ENCODE results near the genes DDX4 and GPBP1.

DNA sequence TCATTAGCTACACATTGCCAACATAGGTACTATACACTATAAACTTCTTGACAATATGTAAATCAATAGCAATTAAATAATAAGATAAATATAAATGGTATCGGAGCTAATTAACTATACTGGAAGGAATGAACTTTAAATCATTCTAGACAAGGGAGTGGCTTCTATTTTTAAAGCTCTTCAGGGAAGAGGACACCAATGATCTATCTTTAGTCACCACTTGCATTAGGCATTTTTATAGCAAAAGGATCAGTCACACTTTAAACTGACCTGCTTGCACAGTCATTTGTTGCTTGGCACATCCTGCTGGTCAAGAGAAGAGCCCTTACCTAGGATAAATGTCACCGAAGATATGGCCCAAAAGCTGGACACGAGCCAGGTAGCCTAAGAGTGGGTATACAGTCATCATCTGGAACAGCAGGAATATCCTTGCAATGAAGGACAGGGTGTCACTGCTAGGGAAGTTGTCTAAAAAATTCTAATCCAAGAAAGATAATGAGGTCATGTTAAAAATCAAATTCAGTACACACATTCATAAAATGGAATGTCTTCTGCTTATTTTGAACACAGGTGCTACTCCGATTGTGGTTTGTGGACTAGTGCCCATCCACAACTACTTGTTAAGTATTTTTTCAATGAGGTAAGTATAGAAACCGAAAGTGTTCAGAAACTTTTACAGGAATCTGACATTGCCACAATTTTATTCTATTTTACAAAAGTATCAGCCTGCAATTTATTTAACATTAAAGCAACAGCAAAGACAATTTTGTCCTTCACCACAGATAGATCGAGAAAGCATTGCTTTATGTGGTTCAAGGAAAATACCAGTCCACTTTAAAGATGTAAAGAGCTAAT, 78.5 kb downstream of the SLC38A9 start:
- PRO-cap, 3 experiments = peak in 2 of 3 experiments; most common plus-strand start position 289 of the sequence (in 1)
- RAMPAGE, long total RNA = no peak
- RRBS, 2 experiments = no CpG with 5 or more reads among the region's 6 CpGs

DNA sequence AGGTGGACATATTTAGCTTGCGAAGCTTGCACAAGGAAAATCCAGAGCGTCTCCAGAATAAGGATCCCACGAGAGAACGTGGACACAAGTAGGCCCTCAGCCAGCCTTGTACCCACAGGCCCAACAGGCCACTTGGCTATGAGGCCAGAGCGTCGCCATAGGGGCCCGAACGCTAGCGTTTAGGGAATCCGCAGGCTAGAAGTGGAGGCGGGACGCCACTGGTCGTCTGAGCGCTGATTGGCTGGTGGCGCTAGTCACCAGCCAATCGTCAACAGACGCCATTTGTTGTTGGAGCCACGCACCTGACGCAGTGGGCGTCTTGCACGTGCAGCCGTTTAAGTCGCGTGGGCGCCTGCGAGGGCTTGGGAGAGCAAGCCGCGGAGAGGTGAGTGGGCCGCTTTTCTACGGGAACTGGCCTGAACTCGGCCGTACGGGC, at the start of gene DDX4:
DDX4 (plus strand) TSS at position 345 of the 436 bp plus-strand sequence.
- PRO-cap, 3 experiments = no peak in any of the 3 experiments
- RAMPAGE, long total RNA = no peak
- RRBS, 2 experiments = no CpG with 5 or more reads among the region's 33 CpGs

DNA sequence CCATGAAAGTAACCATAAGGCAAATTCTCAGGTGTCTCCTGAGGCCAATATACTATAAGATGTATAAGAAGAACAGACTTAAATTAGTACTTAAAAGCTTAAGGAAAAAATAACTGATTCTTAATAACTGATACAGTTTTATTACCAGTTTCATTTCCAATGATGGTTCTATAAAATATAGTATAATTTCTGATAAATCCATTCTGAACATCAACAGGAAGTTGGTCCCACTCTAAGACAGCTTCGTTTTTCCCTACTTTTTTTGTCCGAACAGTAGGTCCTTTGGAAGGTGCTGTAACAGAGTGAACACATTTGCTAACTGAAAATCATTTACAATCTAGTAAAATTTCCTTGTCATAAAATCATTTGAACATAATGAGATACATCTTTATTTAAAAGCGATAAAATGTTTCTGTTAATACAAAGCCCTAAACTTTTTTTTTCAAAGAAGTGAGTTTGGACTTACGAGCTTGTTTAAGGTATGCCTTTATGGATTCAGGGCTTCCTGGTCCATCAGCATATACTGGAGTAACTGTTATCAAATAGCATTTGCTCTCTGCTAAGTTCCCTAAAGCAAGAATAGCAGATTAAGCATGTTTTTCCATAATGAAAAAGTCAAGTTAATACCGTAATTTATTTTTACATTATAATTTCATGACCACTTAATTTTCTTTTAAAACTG, 42.8 kb downstream of the IL6ST start:
- PRO-cap, 3 experiments = no peak in any of the 3 experiments
- RAMPAGE, long total RNA = no peak
- RRBS, 2 experiments = no CpG with 5 or more reads among the region's 5 CpGs

DNA sequence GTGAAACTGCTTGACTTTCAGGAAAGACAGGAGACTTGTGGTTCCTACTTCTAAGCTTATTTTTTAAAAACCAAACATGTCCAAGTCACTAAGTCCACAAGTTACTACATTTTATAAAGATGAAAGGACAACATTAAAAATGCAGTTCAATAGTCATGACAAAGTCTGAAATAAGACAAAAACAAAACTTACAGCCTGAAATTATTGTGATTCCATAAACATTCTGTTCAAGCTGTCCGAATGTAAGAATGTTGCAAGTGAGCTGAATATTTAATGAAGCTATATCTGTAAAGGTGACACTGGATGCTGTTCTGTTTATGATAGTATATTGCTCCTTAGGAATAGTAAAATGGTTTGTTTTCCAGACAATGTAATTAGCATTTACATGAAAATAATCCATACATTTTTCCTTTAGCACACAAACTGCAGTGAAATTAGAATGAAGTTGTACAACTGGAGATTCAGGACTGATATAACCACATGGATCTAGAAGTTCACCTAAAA, 25.4 kb downstream of the IL6ST start:
- PRO-cap, 3 experiments = no peak in any of the 3 experiments
- RAMPAGE, long total RNA = no peak
- RRBS, 2 experiments = no CpG with 5 or more reads among the region's 1 CpG

GRCh38 chr5:55992721-55993424, 1.9 kb downstream of the IL6ST start:
- PRO-cap, 3 experiments = no peak in any of the 3 experiments
- RAMPAGE, long total RNA = no peak
- RRBS, 2 experiments = no CpG with 5 or more reads among the region's 8 CpGs

DNA sequence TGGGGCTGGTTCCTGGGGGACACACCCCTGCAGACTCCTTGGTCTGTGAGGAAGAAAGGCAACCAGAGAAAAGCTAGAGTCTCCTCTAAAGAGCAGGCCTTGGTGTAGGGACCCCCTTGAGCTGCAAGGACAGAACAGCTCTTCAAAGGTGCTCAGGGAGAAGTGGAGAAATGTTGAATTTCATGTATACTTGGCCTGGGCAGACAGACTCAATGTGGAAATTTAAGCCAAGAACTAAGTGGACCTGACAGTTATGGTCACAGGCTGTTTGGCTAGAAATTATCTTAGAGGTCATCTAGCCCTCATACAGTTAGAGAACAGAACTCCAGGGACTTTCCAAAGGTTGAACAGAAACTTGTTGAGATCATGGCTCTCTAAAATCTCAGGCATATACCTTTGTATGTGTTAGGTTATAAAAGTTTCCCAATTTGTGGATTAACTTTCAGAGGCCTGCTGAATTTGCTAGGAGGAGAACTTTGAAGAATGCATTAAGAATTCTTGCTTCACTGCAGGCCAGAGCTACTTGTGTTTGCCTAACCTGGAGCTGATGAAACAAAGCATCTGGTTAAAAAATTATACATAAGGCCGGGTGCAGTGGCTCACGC, 35.1 kb upstream of the IL6ST start:
- PRO-cap, 3 experiments = no peak in any of the 3 experiments
- RAMPAGE, long total RNA = no peak
- RRBS, 2 experiments = no CpG with 5 or more reads among the region's 2 CpGs

DNA sequence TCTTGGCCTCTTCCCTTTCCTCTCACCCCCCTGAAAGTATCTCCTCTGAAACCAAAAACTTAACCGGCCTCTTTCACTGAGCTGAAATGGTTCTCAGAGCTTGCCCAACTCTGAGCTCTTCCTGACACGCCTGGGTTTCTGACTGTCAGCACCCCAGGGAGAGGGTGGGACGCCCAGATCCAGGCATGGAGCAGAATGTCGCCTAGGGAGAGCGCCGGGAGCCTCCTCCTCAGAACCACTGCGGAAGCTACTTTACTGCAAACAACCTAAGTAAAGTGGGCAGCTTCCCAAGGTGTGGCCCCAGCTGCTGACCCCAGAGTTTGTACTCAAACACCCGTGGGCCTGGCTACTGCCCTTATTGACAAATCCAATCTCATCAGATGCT, 226.2 kb upstream of the MAP3K1 start:
- PRO-cap, 3 experiments = no peak in any of the 3 experiments
- RAMPAGE, long total RNA = no peak
- RRBS, 2 experiments = no CpG with 5 or more reads among the region's 8 CpGs

DNA sequence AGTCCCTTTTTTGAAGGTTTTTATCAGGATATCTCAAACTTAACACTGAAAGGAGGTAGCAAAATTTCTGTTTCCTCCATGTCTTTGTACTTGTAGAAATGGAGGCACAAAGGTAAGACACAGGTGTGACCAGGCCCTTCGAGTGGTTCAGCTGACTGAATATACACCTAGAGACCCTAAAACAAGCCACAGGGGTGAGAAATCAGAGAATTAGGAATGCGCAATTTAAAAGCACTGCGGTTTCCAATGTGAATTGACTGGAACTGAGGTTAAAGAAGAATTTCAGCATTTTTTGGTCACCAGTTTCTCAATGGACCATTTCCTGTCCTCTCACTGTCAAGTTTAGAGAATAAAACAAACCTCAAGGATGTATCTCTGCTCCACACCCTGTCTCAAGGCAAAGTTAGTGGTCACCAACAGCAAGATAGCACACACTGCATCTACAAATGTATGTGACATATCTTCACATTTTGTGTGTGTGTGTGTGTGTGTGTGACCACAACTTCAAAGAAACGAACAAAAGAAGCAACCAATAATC, 143.8 kb upstream of the MAP3K1 start:
- PRO-cap, 3 experiments = no peak in any of the 3 experiments
- RAMPAGE, long total RNA = no peak
- RRBS, 2 experiments = no CpG with 5 or more reads among the region's 4 CpGs

GRCh38 chr5:56686139-56687257, 128.9 kb upstream of the MAP3K1 start:
- PRO-cap, 3 experiments = no peak in any of the 3 experiments
- RAMPAGE, long total RNA = no peak
- RRBS, 2 experiments = no CpG with 5 or more reads among the region's 6 CpGs

DNA sequence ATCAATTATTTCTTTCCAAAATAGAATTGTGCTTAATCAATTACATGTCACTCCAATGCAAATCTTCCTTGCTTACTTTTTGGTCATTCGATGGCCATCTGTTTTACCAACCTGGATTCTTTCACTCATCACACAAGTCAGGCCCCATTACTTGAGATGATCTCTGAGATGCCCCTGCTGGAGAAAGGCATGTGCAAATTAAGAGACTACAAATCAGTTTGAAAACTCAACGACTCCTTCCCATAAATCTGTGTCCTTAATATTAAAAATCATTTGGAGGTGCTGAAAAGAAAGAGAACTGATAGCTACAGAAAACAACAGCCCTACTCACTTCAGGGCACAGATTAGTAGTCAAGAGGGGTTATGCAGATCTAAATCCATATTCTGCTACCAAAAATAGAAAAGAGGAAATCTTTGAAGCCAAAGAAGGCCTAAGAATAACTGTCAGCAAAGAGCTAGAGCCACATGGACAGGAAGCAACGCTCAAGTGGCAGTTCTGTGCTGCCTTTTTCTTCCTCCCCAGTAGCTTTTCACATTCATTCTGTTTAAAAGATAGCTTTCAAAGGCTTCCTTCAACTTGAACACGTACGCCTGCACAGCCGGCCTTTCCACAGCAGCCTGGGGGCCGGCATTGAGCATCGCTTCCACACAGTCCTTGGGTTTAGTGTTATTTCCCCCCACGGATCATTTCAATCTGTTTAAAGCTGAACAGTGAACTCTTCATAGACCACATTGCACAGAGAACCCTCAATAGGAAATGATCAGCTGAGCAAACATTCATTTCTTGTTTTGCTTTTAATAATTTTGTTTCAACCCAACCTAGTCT, 79.3 kb upstream of the MAP3K1 start:
- PRO-cap, 3 experiments = no peak in any of the 3 experiments
- RAMPAGE, long total RNA = no peak
- RRBS, 2 experiments = no CpG with 5 or more reads among the region's 9 CpGs

GRCh38 chr5:56910150-56910934, 946 bp downstream of the SETD9 start:
- PRO-cap, 3 experiments = peak in 1 of 3 experiments; most common plus-strand start chr5:56910548 (in 1); most common minus-strand start chr5:56910476 (in 1)
- RAMPAGE, long total RNA = no peak
- RRBS, 2 experiments = 2% methylated on average over 16 of the region's 32 CpGs

- PRO-cap, 3 experiments = no peak in any of the 3 experiments
- RAMPAGE, long total RNA = no peak
- RRBS, 2 experiments = no CpG with 5 or more reads among the region's 20 CpGs
Measured at GRCh38 chr5:57172240-57173122, 1.4 kb upstream of the GPBP1 start.

GRCh38 chr5:57173806-57174243, at the start of gene GPBP1:
Gene GPBP1, plus strand, starts transcription at chr5:57174059.
- PRO-cap, 3 experiments = peak in 3 of 3 experiments; most common plus-strand start chr5:57174059 (in 3); most common minus-strand start chr5:57173957 (in 1)
- RAMPAGE, long total RNA = start-site peak on the plus strand at chr5:57174053-57174086, 944 and 348 reads in 2 replicates
- RRBS, 2 experiments = under 1 to 1% methylated on average over 7 of the region's 33 CpGs

- PRO-cap, 3 experiments = no peak in any of the 3 experiments
- RAMPAGE, long total RNA = no peak
- RRBS, 2 experiments = no CpG with 5 or more reads among the region's 6 CpGs
Measured at GRCh38 chr5:57566794-57567388, 84.3 kb upstream of the ACTBL2 start.

DNA sequence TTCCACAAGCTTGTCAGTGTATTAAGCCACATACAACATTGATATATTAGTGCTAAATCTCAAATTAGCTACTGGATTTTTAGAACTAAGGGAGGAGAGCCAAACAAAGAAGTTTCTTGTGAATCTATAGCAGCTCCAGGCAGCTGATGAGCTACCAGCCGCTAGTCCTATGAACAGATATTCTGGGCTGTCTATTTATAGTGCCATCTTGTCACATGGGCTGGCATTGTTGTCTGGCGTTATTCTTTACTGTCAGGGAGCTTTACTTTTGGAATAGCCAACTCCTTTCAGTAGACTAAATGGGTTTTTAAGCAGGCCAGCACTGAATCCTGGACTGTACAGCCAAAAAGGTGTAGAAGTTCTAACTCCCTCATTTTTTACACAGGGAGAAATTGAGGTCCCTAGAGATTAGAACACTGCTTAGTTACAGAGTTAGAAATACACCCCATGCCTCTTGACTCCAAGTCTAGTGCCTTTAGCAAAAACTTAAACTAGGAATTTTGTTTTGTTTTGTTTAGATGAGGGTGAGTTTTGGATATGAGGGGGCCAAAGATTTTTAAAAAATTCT, 171.4 kb upstream of the ACTBL2 start:
- PRO-cap, 3 experiments = peak in 1 of 3 experiments; most common minus-strand start position 148 of the sequence (in 1)
- RAMPAGE, long total RNA = no peak
- RRBS, 2 experiments = no CpG with 5 or more reads among the region's 2 CpGs

DNA sequence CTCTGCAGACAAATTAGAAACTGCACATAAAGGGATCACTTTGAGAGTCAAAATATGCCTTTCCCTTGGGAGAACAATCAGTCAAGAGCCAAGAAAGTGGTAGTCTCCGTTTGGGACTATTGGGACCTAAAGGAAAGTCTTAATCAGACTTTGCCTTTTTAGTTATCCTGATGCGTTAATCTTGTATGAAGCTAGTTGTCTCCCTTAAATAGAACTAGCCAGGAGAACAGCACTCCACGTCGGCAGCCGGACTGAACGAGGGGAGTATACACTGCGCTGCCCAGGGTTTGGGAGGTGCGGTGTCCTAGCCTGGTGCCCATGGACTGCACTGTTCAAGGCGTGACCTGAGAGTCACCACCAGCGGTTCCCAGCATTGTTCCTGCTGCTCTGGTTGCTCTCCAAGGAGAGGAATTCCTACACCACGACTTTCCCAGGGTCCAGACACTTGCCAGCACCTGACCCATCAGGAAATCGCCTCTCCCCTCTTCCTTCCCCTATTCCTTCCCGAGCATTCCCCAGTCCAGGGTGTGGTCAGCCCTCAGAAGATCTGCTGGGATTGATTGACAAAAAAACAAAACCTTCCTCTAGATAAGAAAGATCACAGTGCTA, 297.6 kb upstream of the ACTBL2 start:
- PRO-cap, 3 experiments = no peak in any of the 3 experiments
- RAMPAGE, long total RNA = no peak
- RRBS, 2 experiments = no CpG with 5 or more reads among the region's 13 CpGs

- PRO-cap, 3 experiments = no peak in any of the 3 experiments
- RAMPAGE, long total RNA = no peak
- RRBS, 2 experiments = no CpG with 5 or more reads among the region's 6 CpGs
Measured at GRCh38 chr5:57889399-57889941, 406.9 kb upstream of the ACTBL2 start.

DNA sequence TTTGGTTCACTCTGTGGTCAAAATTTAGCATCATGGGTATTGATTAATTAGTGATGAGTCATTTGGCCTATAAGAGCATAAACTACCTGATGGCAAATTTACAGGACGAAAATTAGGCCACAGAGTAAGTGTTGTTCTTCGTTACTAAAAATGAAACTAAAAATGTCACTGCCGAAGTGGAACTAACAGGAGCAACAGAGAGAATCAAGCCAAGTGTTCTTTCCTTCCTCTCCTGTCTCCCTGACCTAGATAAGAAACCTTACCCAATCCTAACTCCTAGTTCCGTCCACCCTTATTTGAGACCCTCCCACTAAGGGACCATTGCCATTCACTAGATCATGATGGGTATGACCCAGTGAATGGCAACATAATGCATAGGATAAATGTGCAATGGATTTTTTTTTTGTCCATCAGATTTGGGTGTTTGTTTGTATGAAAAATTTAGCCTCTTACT, 176.9 kb downstream of the RAB3C start:
- PRO-cap, 3 experiments = no peak in any of the 3 experiments
- RAMPAGE, long total RNA = no peak
- RRBS, 2 experiments = no CpG with 5 or more reads among the region's 4 CpGs

DNA sequence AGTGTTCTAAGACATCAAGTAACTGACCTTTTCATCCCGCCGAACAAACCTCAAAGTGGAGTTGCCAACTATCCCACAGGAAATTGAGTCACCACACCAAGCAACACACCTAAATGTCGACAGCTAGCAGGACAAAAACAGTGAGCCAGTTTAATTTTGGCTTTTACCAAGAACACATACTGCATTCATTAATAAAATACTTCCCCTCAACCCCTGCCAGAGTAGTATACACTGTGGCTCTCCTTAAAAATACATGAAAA, 459.3 kb downstream of the RAB3C start:
- PRO-cap, 3 experiments = no peak in any of the 3 experiments
- RAMPAGE, long total RNA = no peak
- RRBS, 2 experiments = no CpG with 5 or more reads among the region's 3 CpGs

GRCh38 chr5:59141864-59142229, 559.0 kb downstream of the RAB3C start:
- PRO-cap, 3 experiments = no peak in any of the 3 experiments
- RAMPAGE, long total RNA = no peak
- RRBS, 2 experiments = no CpG with 5 or more reads among the region's 1 CpG